ReNcell CX (cell line): ENCODE data around the gene IER5.

DNA sequence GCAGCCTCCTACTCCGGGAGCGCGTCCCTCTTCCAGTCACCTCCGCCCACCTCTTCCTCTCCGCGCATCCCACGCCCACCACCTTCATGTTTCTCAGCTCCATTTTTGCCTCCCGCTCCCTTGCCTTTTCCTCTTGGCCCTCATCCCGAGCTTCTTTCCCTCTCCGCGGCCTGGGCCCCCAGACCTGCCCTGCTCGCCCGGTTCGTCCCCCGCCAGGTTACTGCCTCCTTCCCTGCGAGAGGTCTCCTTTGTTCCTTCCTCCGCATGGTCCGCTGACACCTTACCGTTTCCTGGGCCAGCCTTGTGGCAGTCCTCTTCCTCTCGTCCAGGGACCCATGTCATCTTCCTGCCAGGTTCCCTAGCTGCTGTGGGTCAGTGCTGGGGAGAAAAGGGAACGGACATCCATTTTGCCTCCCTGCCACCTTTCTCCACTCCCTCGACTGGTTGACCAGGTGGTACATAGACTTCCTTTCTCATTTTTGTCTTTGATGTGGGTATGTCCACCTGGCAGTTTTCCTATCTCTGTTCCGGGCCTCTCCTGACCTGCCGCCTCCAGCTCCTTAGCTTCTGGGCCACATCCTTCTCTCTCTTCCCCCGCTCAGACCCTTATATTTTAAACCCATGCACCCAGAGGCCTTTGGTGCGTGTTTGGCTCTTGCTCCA, 700 bp downstream of the QSOX1 start:
- PRO-cap, result no peak

GRCh38 chr1:180157329-180158102, 2.8 kb downstream of the QSOX1 start:
- PRO-cap, result no peak

DNA sequence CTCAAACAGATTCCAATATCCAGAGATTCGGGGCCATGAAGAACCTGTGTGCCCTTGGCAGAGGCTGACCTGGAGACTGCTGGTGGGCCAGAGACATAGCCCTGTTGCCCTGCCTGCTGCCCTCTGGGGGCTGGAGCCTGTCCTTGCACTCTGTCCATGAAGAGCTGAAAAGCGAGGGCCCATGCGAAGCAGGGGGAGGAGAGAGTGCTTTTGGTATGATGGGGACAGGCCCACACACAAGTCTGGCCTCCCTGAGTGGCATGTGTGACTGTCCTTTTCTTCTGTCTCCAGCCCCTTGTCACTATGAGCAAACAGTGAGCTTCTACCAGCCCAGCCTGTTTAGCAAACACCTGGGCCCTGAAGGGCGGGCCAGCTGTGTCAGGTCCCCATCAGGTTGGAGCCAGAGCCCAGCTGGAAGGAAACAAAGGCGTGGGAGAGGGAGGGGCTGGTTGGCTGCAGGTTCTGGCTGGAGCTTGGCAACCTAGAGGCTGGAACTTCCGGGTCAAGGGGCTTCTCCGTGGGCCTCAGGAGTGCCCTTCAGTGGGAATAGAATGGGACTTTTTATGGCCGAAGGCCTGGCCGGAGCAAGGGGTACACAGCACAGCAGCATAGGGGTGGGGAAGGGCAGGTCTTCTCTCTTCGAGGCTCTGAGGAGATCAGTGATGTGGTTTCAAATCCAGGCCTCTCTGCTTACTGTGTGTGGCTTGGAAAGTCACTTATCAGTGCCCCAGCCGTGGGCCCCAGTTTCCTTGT, 14.3 kb downstream of the QSOX1 start:
- PRO-cap, result no peak

DNA sequence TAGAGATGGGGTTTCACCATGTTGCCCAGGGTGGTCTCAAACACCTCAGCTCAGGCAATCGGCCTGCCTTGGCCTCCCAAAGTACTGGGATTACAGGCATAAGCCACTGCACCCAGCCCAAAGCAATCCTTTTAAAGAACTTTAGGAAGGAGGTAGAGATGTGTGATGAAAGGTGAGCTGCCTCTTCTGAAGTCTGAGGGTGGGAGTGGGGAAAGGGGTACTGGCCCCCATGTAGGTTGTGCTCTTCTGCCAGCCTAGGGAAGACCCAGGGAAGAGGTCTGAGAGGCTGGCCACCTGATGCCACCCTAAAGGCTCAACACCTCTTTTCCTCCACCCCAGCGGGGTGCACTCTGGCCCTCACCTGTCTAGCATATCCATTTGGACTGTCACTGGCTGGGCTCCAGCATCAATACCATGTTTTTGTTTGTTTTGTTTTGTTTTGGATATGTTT, 22.8 kb downstream of the QSOX1 start:
- PRO-cap, result no peak

- PRO-cap, result no peak
Observed at GRCh38 chr1:180182932-180183280, 28.2 kb downstream of the QSOX1 start.

DNA sequence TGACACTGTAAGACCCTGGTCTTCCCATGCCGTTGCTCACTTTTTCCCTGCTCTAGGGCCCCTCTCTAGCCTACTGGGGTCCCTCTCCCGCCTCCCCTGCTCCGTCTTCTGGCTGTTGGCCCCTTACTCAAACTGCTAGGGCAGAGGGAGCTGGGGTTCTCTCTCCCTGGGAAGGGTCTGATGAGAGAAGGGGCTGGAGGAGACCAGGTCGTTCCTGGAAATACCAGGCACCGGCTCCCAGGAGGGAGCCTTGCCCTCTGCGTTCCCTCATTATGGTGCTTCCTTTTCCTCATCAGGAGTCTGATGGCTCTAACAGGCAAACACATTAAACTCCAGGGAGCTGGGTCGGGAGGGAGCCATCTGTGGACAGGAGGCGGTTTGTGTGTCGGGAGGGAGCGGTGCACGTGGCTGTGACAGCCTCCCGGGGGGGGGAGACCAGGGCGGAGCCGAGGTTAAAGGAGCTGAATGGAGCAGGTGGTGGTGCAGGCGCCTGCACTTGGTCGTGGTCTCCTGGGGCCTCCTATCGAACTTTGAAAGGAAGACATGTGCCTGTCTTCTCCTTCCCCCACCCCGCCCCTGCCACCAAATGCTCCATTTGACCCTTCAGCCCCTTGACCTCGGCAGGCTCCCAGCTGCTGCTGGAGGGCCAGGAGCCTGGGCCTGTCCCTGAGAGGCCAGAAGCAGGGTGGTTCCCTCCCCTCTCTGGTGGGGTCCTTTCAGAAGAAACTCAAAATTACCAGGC, 35.3 kb upstream of the LHX4 start:
- PRO-cap, result no peak

- PRO-cap, result no peak
Observed at GRCh38 chr1:180541027-180541673, 38.8 kb upstream of the ACBD6 start.

DNA sequence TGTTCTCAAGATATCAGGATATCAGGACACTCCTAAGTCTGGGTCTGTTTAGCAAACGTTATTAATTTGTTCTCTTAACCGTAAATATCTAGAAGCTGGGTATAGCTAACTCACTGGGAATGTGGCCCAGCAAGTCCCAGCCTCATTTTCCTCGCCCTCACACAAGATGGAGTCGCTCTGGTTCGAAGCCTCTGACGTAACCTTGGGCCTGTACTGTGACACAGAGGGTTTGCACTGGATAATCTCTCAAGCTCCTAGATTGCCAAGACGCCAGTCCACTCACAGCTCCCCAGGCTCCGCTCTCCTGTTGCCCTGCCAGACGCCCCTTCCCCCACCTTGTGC, 1.2 kb upstream of the KIAA1614 start:
- PRO-cap, result no peak

DNA sequence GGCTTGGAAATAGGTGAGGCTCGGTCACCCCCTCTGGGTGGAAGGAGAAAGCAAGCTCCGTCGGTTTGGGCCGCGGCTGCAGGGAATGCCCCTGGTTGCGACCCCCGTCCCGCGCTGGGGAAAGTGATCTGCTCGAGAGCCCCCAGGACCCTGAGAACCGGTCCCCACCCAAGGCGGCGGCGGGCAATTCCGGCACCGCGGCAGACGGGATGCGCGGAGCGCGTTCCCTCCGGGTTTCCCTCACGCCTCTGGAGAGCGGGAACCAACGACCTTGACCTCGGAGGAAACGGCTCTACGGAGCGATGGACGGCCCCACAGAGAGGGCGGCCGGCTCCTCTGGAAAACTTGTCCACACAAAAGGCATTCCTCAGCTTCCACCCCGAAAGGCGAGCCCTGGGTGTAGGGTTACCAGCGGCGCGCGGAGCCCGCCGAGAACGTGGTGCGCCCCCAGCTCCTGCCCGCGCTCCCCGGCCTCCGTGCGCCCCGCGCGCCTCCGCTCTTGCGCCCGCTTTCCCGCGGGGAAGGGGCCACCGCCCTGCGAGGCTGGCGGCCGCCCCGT, 495 bp upstream of the KIAA1614 start:
- PRO-cap, result no peak

DNA sequence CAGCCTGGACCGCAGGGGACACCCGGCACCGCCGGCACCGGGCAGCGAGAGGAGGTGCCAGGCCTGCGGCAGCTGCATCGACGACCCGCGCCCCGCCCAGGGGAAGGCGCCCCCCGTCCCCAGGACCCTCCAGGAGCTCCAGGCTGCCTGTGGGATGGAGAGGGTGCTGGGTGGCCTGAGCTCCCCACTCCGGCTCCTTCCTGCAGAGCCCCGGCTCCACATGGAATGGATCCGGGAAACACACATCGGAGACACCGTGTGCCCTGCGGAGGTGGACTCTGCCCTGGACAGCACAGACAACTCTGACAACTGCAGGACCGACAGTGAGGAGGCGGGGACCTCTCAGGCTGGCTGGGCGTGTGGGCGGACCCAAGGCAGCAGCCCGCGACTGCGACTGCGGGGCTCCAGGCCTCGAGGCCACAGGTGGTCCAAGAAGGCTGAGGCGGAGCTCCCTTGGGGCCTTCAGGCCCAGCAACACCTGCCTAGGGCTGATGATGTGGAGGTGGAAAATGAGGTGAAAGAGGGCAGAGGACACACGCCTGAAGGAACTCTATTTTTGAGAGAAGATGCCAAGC, 22.9 kb downstream of the KIAA1614 start:
- PRO-cap, result no peak

GRCh38 chr1:181046337-181046995, 12.7 kb downstream of the MR1 start:
- PRO-cap, result no peak

GRCh38 chr1:181088583-181089002, at the start of gene IER5:
Gene IER5 (plus strand): TSS chr1:181088700.
- PRO-cap, result bidirectional peak, plus-strand start at chr1:181088706, minus-strand start at chr1:181088495

- PRO-cap, result bidirectional peak, plus-strand start at chr1:181112766, minus-strand start at chr1:181112538
Observed at GRCh38 chr1:181112460-181112912, 24.0 kb downstream of the IER5 start.

DNA sequence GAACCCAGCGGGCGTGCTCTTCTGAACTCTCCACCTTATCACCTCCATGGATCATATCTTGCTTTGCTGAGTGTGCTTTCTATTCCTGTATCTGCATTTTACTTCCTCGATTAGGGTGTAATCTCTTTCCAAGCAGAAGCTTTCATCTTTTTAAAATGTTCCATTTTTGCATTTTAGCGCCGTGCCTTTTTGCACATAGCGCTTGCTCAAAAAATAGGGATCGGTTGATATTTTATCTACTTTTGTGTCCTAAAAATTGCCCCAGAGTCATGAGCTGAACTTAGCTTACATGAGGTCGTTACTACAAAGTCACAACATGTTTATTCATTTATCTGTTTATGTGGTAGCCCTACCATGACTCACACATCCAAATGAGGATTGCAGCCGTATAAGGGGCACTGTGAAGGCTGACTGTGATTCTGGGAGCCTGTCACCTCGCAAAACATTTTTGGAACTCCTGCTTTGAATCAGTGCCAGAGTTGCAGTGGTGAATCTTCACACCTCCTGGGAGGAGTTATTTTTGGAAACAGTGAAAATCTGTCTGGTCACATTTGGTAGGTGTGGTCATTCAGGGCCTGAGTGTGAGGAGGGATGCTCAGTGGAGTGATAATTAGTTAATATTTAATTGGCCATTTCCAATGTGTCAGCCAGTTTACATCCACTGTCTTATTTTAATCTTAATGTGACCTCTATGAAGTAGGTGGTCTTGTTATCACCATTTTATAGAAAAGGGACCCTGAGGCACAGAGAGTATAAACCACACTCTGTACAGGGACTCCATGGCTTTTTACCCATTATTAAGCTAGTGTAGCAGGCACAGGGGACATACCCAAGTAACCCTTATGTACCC, 63.4 kb downstream of the IER5 start:
- PRO-cap, result no peak

DNA sequence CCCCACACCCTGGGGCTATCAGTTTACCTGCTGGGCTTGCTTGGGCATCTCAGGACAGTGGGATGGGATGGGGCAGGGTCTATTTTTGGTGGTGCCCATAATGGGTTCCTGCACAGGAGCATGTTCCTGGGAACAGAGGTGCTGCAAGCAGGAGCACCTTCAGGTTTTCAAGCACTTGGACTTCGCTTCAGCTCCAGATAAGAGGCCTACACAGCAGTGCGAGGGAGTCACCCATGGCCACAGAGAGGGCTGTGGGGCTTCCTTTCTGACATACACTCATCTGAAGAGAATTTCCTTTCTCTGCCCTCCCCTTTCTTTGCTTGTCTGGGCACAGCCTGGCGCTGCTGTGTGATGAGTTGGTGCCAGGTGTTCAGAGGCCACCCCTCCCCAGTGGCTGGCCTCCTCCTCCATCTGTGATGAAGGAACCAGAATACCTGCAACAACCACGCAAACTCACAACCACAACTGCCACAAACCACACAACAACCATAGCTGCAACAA, 70.8 kb downstream of the IER5 start:
- PRO-cap, result no peak

DNA sequence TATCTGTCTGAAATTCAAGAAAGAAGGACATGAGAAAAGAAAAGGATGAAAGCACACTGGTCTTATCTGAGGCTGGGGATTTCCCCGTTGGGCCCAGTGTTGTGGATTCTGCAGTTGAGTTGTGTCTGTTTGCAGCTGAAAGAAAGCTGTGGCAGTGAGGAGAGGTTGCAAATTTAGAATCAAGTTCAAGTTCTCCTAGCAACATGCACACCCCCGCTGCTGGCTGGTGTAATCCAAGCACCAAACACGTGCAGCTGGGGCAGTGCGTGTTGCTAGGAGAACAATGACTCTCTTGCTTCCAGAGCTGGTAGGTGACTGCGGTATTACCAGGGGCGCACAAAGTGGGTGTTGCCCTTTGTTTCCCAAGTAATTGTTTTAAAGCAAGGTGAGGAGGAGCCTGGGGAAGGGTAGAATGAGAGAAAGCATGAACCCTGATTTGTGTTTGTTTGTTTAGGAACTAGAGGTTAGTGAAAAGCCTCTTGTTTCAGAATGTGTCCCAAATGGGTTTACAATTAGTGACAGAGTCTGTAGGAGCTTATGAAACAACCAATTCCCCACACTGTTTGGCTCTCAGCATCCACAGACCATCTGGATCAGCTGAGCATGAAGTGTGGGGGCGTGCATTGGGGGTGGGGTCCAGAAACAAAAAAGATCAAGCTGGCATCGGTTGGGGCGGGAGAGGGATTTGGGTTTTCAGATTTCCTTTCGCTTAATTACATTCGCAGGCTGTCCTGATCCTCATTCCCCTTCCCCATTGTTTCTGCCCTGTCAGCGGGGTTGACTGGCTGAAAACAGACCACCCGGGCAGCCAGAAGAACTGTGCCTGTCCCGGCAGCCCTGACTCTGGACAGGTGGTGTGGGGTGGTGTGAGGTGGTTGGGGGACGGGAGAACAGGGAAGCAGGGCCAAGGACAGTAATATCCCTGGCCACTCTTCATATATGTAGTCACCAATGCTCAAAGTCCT, 91.7 kb downstream of the IER5 start:
- PRO-cap, result no peak

DNA sequence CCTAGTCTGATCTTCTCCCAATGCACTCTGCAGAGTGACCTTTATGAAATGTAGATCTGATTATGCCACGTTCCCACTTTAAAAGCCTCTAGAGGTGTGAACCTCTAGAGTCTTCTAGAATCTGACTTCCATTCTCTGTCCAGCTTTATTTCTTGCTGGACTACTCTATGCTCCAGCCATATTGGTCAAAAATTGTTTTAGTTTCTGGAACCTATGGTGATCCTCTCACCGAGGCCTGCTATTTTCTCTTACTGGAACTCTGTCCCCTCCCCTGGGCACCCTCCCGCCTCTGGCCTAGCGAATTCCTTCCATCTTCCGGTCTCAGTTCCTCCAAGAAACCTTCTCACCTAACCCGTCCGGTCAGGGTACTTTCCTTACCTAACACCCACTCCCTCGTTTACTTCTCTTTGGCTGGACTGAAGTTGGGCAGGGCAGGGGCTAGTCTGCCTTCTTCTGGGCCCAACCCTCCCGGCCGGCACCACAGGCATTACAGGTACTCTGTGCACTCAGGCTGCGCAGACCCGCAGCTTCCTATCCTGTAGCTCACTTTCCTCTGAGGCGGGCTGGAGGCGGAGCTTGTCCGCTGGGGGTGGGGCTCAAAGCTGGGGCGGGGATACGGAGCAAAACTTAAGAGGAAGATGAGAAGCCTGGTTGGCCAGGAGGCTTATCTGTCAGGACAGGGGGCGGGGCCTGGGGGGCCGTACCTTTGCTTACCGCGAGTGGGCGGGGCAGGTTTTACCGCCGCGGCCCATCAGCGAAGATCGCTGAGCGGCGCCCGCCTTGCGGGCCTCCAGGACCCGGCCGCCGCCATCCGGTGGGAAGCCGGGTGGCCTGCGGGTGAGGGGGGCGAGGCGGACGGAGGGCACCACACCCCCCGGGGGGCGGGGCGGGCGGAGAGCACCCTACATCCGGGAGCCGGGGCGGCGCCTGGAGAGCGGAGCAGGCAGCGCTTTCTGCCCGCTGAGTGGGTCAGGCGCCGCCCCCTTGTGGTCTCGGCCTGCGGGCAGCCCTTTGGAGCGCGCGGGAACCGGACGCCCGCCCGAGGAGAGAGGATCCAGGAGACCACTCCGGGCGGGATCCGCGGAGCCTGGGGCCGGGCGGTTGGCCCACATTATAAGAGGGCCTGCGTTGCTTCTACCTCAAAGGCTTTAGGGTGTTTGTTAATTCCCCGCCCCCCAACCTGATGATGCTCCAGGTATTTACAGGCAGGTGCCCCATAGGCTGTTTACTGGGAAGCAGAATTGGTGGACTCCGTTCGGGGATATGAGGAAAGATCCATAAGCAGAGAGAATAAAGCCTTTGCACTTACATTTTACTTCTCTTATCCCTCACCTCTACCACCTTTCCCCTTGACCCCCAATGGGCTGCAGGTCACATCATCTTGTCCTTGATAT, 31.9 kb downstream of the ZNF648 start:
- PRO-cap, result no peak

- PRO-cap, result no peak
Observed at GRCh38 chr1:182129514-182129891, 68.0 kb upstream of the ZNF648 start.

DNA sequence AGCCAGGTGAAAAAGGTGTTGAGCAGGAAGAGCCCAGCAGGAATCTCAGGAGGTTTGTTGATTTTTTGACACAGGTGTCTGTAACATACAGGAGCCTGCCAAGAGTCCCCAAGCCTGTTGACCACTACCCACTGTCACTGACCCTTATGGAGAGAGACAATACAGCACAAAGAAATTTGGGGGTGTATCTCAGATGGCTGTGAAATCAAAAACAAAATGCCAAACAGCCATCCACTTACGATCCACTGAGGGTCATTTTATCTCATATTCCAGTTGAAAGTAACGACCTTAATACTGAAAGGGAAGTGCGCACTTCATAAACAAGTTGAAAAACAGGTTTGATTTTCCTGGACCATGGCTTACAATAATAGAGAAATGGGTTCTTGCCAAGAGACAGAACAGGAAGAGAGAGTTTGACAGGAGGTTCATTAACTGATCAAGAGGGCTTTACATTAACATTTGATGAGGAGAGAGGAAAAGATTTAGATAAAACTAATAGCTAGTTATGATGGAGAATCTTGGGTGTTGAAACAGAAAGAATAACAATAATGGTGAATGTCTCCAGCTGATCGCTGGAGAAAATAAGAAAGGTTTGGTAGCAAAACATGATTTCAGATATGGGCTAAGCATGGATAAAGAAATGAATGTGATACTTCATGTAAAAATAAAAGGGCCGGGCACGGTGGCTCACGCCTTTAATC, 163.4 kb downstream of the GLUL start:
- PRO-cap, result no peak

DNA sequence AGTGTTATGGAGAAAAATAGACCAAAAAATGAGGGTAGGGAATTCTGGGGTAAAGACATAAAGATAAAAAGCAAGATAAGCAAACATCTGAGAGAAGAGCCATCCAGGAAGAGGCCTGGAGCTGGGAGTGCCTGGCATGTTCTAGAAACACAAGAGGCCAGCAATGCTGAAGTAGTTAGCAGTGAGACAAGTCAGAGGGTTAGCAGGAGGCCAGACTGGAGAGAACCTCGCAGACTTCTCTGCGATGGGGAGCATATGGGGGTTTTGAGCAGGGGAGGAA, 113.2 kb downstream of the GLUL start:
- PRO-cap, result no peak